Umbilical cord (tissue), 2 donors: Measurements from ENCODE around the genes LACTB and PCLAF.

GRCh38 chr15:63121399-63121939 is at the start of gene LACTB:
TSS of gene LACTB (plus strand) at chr15:63121861.
- RAMPAGE, long total RNA = no peak

GRCh38 chr15:63157920-63158429 is 698 bp upstream of the RPS27L start:
- RAMPAGE, long total RNA = no peak

DNA sequence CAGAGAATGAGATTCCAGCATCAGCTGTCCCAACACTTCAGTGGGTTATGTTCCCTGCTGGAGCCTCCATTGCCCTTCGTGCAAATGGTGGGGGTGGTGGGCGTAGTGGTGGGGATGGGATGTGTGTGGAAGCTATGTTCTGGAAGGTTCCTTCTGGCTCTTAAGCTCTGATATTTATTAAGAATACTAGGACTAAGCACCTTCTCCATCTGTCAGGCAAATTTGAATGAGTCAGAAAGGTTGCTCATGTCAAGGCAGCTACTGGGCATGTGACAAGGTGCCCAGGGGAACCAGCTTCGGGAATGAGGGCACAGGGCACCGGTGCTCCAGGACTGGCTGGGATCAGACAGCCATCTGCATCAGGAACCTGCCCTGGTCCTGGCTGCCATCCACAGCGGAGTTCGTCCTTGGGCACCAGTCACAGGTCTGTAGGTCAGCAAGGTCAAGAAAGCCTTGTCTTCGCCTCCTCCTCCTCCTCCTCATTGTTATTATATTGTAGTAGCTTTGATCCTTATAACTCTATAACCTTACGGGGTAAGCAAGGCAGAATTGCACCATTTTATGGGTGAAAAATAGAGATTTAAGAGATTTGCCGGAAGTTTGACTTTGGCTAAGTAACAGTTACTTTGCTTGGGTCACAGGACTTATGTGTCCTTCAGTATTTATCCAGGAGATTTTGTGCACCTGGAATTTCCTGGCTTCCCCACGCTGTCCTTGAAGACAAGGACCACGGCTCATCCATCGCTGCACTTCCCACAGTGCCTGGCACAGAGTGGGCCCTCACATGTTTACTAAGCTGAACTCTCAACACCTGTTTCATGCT is 32.4 kb downstream of the CA12 start:
- RAMPAGE, long total RNA = no peak

DNA sequence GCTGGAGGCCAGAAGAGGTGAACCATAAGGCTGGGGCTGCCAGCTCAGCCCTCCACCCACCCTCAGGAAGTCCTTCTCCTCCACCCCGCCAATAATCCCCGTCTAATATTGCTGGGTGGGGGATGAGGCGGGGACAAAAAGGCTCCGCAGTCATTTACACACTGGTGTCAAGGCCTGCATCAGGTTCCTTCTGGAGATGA is 27.0 kb downstream of the CA12 start:
- RAMPAGE, long total RNA = no peak

DNA sequence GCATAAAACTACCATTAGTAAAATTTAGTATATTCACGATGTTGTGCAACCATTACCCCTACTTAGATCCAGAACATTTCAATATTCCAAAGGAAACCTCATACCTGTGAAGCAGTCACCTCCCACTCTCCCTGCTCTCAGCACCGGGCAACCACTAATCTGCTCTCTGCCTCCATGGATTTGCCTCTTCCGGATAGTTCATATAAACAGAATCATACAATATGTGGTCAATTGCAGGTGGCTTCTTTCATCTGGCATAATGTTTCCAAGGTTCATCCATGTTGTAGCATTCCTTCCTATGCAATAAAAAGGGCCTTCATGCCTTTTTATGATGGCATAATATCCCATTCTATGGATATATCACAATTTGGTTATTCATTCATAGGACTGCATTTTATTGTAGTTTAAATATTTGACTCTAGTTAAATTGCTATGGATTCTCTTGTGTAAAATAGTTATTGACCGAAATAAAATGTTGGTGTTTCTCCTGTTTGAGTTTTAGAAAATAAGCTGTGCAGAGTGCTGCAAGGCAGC is 23.9 kb downstream of the CA12 start:
- RAMPAGE, long total RNA = no peak

GRCh38 chr15:63380796-63381027 is 934 bp downstream of the CA12 start:
- RAMPAGE, long total RNA = no peak

DNA sequence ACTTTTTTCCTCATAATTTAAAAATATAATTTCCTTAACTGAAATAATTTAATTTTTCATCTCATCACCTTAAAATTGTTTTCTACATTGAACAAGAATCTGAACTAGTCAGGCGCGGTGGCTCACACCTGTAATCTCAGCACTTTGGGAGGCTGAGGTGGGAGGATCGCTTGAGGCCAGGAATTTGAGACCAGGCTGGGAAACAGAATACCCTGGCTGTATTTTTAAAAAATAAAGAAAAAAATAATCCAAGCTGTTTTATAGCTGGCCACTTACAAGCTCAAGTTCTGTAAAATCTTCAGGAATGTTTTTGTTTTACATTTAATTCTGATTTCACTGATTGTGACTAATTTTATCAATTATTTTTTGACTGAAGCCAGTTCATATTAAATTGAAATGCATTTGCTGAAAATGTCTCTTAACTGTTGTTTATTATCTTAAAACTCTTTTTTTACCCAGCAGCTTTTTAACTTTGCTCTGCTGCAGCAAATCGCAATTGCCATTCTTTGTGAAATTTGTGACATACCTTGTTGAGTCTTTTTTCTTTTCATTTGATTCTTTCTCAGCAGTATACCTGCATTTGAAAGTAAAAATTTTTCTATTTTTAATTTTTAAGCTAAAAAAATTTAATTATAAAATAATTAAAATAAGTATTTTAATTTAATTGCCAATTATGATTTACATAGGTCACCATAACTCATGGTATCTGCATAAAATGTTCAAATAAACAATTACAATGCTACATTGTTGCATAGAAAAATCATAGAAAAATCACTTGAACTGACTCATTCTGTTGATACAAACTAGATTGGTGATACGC is 46.2 kb upstream of the FBXL22 start:
- RAMPAGE, long total RNA = no peak

GRCh38 chr15:63577294-63577566 is 20.0 kb upstream of the FBXL22 start:
- RAMPAGE, long total RNA = no peak

- RAMPAGE, long total RNA = no peak
Observed at GRCh38 chr15:63610091-63610884, 13.1 kb downstream of the FBXL22 start.

DNA sequence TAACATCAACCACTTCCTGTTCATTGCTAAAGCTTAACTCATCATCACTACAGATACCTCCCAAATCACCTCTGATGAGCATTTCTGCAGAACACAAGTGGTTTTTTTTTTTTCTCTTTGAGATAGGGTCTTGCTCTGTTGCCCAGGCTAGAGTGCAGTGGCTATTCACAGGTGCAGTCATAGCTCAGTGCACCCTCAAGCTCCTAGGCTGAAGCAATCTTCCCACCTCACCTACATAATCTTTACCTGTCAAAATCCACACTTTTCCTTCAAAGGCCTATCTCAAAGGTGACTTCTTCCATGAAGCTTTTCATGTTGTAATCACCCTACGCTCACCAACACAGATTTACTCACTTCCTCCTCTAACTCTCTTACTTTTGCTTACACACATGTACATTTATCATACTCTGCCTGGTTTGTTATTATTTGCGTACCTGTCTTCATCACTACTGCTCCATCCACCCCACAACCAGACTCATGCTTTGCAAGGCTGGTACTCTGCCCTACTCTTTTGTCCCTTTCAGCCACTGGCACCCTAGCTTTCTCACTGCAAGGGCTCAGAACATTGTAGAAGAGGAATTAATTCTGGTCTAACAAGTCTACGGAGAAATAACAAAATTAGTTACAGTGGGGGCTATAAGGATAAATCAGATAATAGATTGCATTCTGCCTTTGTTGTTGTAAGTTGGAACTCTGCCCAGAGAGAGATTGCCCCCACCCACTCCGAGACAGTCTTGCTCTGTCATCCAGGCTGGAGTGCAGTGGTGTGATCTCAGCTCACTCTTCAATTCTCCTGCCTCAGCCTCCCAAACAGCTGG is 27.5 kb downstream of the HERC1 start:
- RAMPAGE, long total RNA = no peak

- RAMPAGE, long total RNA = no peak
Observed at GRCh38 chr15:63831162-63831845, 2.4 kb downstream of the HERC1 start.

DNA sequence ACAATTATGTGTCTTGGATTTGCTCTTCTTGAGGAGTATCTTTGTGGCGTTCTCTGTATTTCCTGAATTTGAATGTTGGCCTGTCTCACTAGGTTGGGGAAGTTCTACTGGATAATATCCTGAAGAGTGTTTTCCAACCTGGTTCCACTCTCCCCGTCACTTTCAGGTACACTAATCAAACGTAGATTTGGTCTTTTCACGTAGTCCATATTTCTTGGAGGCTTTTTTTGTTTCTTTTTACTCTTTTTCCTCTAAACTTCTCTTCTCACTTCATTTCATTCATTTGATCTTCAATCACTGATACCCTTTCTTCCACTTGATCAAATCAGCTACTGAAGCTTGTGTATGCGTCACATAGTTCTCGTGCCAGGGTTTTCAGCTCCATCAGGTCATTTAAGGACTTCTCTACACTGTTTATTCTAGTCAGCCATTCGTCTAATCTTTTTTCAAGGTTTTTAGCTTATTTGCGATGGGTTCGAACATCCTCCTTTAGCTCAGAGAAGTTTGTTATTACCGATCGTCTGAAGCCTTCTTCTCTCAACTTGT is 84.4 kb downstream of the DAPK2 start:
- RAMPAGE, long total RNA = no peak

GRCh38 chr15:63983585-63983954 is 62.7 kb downstream of the DAPK2 start:
- RAMPAGE, long total RNA = no peak

- RAMPAGE, long total RNA = no peak
Observed at GRCh38 chr15:64022990-64023685, 23.1 kb downstream of the DAPK2 start.

GRCh38 chr15:64380920-64381885 is at the start of gene PCLAF:
TSS of gene PCLAF (minus strand) at chr15:64381441.
- RAMPAGE, long total RNA = start-site peak on the minus strand at chr15:64381437-64381493, 57 and 14 reads in 2 replicates

- RAMPAGE, long total RNA = no peak
Observed at GRCh38 chr15:64388610-64389513, 1.2 kb downstream of the TRIP4 start.

DNA sequence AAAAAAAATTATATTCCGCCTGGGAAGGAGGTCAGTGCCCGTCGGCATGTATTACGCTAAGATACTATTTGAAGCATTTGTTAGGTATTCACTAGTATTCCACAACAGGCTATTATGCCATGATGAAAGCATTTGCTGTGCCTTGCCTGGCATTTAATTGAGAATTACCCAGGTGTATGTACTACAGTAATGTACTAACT is 3.2 kb downstream of the TRIP4 start:
- RAMPAGE, long total RNA = no peak

DNA sequence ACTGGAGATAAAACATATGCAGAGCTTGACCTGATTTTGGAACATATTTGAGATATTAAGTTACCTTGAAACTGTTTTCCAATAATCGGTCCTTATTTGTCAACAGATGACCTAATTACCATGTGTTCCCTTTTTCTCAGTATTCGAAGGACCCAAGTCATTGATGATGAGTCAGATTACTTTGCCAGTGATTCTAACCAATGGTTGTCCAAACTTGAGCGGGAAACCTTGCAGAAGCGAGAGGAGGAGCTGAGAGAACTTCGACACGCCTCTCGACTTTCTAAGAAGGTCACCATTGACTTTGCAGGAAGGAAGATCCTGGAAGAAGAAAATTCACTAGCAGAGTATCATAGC is 21.8 kb downstream of the TRIP4 start:
- RAMPAGE, long total RNA = no peak

DNA sequence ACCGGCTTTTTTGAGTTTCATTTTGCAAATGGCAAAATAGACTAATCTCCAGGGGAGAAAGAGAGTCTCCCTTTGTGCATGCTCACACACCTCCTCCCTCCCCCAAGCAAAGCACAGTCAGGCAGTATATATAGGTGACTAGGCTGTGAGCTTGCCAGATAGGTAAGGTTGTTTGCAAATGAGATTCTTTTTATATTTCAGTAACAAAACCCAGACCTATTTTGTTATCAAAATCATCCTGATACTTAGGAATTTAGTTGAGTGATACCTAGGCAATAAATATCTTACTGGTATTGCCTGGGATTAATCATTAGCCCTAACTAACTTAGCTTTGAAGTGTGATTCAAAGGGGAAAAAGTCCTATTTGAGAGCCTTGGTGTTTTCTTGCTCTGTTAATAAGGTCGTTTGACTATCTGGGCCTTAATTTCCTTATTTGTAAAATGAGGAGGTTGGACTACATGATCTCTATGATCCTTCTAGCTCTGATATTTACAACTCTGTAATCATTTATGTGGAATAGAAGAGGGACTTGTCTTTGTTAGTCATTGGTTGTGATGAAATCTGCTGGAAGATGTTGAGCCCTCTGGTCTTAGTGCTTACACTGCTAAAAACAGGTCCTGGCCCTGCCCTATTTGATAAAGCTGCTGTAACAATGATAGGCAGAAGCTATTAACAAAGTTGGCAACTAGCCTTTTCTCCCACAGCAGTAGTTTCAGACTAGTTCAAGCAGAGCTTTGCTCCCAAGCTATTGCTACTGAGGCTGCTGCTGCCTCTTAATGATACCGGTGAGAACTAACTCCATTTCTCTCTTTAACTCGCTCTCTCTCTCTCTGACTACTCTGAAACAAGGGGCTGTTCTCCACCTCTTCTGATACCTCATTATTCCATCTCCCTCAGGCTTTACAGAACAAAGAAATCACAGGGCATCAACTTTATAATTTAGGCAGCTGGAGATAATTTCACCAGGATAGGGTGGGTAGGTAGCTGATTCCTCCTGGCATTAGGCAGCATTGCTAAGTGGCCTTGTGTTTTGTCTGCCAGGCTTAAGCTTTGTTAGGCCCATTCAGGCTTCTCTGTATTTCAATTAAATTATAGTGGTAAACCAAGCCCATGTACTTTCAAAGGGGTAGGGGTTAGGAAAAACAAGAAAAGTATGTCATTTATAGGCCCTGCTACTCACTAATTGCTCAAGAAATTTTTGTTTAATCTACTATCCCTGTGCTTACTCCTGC is 139.9 kb downstream of the RBPMS2 start:
- RAMPAGE, long total RNA = no peak

GRCh38 chr15:64673833-64674570 is 101.4 kb downstream of the RBPMS2 start:
- RAMPAGE, long total RNA = no peak